Melanocyte of skin (primary cell): ENCODE measurements around the gene TGFBR2.

GRCh38 chr3:29279663-29280097 is 1.2 kb upstream of the RBMS3 start:
- CAGE, long polyA plus RNA, 2 experiments = no peak in any of the 2 experiments

DNA sequence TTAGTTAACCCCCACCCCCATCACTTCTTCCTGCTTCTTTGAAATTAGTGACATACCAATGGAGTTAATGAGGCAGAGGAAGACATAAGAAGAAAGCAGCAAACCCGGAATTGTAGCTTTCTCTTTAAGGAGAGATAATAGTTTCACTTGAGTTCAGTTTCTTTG is 848 bp downstream of the RBMS3 start:
- CAGE, long polyA plus RNA, 2 experiments = no peak in any of the 2 experiments

- CAGE, long polyA plus RNA, 2 experiments = no peak in any of the 2 experiments
Observed at GRCh38 chr3:29311648-29312270, 30.9 kb downstream of the RBMS3 start.

- CAGE, long polyA plus RNA, 2 experiments = no peak in any of the 2 experiments
Observed at GRCh38 chr3:29324073-29324995, 43.5 kb downstream of the RBMS3 start.

DNA sequence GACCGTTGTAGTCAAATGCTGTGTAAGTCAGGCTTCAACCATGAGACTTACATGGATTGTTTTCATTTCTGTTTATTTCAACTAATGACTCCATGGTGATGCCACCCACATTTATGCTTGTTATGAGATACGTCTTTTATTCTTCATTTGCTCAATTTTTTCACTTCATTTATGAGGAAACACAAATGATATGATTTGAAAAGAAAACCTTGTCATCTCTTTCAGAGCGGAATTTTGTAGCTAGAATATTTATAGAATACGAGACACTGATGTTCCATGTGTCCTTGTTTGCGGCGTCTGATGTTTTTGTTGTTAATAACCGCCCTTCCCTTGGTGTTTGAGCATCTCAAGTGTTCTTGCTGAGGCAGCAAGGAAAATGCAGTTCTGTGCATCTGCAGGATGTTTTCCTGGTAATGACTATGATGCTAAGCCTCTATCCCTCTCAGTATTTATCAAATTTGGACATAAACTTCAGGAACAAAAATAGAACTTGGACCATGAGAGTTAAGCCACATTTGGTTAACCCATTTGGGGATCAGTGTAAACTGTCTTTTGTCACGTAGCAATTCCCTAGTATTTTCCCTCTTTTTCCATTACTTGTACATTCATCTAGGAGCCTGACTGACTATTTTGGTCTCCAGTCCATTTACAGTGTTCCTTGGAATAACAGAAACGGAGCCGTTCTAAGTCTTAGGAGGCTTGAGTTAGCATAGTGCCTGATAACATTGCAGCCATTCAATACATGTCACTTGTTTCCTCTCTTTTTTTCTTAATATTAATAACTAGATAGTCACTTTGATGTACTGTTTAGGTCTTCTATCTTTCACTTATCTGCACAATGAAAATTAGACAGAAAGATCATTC is 250.7 kb downstream of the RBMS3 start:
- CAGE, long polyA plus RNA, 2 experiments = no peak in any of the 2 experiments

GRCh38 chr3:30004274-30004821 is 602.1 kb upstream of the TGFBR2 start:
- CAGE, long polyA plus RNA, 2 experiments = no peak in any of the 2 experiments

DNA sequence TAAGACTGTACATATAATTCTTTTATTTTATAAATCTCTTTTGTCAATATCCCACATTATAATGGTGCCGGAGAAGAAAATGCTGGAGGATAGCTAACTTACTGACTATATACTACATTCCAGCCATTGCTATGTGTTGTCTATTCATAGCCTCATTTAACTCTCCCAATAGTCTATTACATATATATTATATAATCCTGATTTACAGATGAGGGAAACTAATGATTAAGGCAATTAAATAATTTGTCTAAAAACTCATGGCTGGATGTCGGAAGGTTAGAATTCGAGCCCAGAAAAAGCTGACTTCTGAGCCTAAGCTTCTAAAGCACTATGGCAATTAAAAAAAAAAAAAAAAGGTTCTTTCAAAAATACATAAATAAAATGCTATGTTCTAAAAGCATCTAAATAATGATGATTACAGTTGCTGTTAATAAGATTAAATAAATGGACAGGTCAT is 318.4 kb upstream of the TGFBR2 start:
- CAGE, long polyA plus RNA, 2 experiments = no peak in any of the 2 experiments

DNA sequence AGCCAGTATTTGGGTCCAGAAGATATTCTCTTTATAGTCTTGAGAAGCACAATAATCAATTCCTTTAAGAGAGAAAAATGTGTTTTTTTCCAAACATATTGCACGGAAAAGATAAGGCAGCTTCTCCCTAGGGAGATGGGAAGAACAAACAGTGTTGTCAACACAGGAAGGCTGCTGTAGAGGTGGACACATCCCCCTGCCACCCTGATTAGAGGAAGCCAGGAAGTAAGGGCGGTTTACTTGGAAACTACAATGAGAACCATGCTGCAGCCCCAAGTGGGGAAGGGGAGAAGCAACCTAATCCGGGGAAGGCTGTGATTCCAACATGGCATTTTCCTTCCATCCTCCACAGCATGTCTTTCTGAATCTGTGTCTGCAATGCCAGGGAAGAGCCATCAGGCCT is 256.9 kb upstream of the TGFBR2 start:
- CAGE, long polyA plus RNA, 2 experiments = no peak in any of the 2 experiments

- CAGE, long polyA plus RNA, 2 experiments = no peak in any of the 2 experiments
Observed at GRCh38 chr3:30519055-30519283, 87.4 kb upstream of the TGFBR2 start.

- CAGE, long polyA plus RNA, 2 experiments = no peak in any of the 2 experiments
Observed at GRCh38 chr3:30605677-30606143, 691 bp upstream of the TGFBR2 start.

DNA sequence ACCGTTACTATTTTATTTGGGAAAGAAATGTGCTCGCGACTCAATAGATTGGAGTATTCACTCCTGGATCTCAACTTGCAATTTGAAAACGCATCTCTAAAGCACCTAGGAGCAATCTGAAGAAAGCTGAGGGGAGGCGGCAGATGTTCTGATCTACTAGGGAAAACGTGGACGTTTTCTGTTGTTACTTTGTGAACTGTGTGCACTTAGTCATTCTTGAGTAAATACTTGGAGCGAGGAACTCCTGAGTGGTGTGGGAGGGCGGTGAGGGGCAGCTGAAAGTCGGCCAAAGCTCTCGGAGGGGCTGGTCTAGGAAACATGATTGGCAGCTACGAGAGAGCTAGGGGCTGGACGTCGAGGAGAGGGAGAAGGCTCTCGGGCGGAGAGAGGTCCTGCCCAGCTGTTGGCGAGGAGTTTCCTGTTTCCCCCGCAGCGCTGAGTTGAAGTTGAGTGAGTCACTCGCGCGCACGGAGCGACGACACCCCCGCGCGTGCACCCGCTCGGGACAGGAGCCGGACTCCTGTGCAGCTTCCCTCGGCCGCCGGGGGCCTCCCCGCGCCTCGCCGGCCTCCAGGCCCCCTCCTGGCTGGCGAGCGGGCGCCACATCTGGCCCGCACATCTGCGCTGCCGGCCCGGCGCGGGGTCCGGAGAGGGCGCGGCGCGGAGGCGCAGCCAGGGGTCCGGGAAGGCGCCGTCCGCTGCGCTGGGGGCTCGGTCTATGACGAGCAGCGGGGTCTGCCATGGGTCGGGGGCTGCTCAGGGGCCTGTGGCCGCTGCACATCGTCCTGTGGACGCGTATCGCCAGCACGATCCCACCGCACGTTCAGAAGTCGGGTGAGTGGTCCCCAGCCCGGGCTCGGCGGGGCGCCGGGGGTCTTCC is at the start of gene TGFBR2:
TGFBR2 (plus strand) TSS at position 458 of the 880 bp plus-strand sequence.
- CAGE, long polyA plus RNA, 2 experiments = no peak in any of the 2 experiments

GRCh38 chr3:30638778-30639403 is 32.5 kb downstream of the TGFBR2 start:
- CAGE, long polyA plus RNA, 2 experiments = no peak in any of the 2 experiments

DNA sequence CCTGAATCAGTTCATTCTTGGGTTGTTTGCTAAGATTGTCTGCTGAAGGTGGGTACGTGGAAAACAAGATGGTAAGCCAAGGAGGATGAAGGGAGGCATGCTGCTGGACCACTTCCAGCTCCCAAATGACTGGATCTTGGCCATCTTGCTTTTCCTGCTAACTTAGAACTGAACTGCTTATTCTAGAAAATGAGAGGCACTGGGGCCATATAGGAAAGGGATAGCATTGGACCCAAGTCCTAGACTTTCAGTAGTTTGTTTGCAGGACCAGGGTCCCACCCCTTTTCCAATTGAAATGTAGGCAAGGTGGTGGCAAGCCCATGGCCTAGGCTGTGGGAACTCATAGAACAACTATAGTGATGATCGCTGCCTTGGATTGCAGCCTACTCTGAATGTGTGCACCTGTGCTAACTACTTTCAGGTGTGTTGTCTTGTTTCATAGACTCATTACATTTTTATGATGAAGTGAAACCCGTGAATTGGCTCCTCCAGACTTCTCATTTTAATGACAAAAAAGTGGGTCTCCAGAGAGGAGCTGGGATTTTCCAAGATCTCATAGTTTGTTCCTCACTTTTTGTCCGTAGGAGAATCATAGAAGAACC is 50.2 kb downstream of the TGFBR2 start:
- CAGE, long polyA plus RNA, 2 experiments = no peak in any of the 2 experiments

GRCh38 chr3:30660520-30661780 is 54.5 kb downstream of the TGFBR2 start:
- CAGE, long polyA plus RNA, 2 experiments = no peak in any of the 2 experiments

DNA sequence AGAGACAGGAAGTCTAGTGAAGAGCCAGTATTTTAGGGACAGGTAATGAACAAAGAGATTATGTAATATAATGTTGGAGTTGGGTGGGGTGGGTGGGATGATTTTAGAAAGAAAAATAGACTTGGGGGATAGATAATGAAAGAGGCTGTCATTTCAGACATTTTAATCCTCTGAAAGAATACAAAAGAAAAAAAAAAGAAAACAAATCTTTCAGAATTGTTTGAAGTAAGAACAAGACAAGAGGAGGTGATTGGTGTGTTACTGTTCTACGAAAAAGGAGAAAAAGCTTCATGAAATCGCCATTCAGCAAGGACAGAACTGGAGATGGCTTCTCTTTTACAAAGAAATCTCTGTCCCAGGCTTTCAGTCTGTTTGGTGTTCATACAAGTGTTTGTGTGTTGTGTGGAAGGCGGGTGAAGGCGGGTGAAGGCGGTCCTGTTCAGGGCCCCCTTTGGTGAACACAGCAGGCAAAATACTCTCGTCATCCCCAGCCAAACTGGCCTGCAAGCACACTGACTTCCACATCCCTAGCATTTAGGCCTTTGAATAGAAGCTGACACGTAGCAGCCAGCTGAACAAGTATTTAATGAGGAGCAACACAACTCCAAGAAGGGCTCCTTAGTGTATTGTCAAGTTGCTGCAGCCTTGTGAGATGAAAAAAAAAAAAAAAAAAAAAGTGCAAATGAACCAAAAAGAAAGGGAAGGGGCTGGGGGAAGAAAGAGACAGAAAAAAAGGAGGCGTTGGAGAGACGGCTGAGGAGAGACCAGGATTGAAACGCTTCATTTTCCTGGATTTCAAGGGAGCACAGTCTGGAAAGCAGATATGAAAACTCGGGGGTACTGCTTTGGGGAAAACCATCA is 74.3 kb downstream of the TGFBR2 start:
- CAGE, long polyA plus RNA, 2 experiments = no peak in any of the 2 experiments

- CAGE, long polyA plus RNA, 2 experiments = no peak in any of the 2 experiments
Observed at GRCh38 chr3:30691173-30692426, 85.2 kb downstream of the TGFBR2 start.

- CAGE, long polyA plus RNA, 2 experiments = no peak in any of the 2 experiments
Observed at GRCh38 chr3:31265615-31266094, 267.1 kb upstream of the STT3B start.

GRCh38 chr3:31461975-31462728 is 70.6 kb upstream of the STT3B start:
- CAGE, long polyA plus RNA, 2 experiments = no peak in any of the 2 experiments

- CAGE, long polyA plus RNA, 2 experiments = no peak in any of the 2 experiments
Observed at GRCh38 chr3:31696393-31697230, 163.9 kb downstream of the STT3B start.

DNA sequence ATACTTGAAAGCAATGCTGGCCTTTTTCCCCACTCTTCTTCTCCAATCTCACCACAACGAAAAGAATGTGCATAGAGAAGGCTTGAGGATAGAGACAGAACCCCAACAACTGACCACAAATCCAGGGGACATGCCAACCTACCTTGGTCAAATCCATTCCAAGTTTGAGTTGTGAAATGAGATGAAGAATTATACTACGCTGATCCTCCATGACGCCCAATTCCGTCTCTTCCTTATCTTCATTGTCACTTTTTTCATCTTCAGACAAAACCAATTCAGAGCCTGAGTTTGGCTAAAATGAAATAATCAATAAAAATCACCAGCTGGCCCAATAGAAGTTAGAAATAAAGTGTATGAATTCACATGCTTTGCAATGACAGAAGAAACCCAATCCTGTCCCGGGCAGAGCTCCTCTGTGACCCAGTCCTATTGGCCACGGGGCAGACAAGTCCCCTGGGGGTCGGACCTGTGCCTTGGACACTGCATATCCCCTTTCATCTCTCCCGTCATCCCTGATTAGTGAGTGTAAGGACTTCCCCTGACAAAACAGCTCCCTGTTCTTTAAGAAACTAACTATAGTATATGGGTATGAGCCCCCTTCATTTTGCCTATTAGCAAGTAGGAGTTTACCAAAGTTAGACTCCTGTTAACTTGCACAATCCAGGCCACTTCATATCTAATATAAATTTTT is 169.6 kb downstream of the STT3B start:
- CAGE, long polyA plus RNA, 2 experiments = no peak in any of the 2 experiments